Caco-2 (cell line): Measurements from ENCODE around the genes CSPG4 and TMEM266.

- PRO-cap, result no peak
- RRBS, result no CpG with 5 or more reads among the region's 4 CpGs
Measured at GRCh38 chr15:75031927-75032637, 8.7 kb downstream of the PPCDC start.

GRCh38 chr15:75043505-75044483 is 20.4 kb downstream of the PPCDC start:
- PRO-cap, result no peak
- RRBS, result 97% methylated on average over 5 of the region's 25 CpGs

- PRO-cap, result no peak
- RRBS, result no CpG with 5 or more reads among the region's 3 CpGs
Measured at GRCh38 chr15:75067160-75067476, 43.7 kb downstream of the PPCDC start.

DNA sequence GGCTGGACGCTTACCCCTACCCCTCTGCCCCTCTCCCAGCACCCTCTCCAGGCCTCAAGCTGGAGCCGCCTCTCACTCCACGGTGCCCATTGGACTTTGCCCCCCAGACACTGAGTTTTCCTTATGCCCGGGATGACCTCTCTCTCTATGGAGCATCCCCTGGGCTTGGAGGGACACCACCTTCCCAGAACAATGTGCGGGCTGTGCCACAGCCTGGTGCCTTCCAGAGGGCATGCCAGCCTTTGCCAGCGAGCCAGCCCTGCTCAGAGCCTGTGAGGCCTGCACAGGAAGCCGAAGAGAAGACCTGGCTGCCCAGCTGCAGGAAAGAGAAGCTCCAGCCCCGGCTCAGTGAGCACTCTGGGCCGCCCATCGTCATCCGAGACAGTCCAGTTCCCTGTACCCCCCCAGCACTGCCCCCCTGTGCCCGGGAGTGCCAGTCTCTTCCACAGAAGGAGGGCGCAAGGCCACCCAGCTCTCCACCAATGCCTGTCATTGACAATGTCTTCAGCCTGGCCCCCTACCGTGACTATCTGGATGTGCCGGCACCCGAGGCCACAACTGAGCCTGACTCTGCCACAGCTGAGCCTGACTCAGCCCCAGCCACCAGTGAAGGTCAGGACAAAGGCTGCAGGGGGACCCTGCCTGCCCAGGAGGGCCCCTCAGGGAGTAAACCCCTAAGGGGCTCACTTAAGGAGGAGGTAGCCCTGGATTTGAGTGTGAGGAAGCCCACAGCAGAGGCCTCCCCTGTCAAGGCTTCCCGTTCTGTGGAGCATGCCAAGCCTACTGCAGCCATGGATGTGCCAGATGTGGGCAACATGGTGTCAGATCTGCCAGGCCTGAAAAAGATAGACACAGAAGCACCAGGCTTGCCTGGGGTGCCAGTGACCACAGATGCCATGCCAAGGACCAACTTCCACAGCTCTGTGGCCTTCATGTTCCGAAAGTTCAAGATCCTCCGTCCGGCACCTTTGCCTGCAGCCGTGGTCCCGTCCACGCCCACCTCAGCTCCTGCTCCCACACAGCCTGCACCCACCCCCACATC is 5.7 kb downstream of the C15orf39 start:
- PRO-cap, result no peak
- RRBS, result 96% methylated on average over 8 of the region's 23 CpGs

GRCh38 chr15:75353994-75354834 is 7.4 kb downstream of the NEIL1 start:
- PRO-cap, result no peak
- RRBS, result no CpG with 5 or more reads among the region's 13 CpGs

GRCh38 chr15:75384004-75384531 is 15.7 kb upstream of the MAN2C1 start:
- PRO-cap, result no peak
- RRBS, result no CpG with 5 or more reads among the region's 7 CpGs

DNA sequence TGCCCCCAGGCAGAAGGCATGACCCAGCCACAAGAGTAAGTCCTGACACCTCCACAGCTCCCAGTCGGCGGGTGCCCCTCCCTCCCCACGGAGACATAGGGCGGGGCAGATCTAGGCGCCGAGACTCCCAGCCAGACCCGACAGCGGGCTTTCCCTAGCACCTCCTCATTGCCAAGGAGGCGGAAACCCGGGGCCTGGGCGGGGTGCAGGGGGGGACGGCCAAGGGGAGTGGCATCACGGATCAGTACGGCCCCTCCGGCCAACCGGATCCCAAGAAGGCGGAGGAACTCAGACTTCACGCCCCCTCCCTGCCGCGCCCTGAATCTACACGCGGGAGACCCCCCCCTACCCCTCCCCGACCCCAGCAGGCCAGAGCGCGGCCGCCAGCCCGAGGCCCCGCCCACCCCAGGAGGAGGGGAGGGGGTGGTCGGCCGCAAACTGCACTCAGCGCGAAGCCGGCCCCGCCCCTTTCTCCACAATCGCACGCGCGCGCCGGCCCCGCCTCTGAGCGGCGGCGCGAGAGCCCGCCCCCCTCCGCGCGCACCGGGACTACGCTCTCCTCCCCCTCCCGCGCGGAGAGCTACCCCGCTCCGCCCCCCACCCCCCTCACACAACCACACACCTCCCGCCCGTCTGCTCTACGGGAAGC is 690 bp downstream of the SIN3A start:
- PRO-cap, result bidirectional peak, plus-strand start at position 509 of the sequence, minus-strand start at position 170 of the sequence
- RRBS, result 3% methylated on average over 17 of the region's 59 CpGs

DNA sequence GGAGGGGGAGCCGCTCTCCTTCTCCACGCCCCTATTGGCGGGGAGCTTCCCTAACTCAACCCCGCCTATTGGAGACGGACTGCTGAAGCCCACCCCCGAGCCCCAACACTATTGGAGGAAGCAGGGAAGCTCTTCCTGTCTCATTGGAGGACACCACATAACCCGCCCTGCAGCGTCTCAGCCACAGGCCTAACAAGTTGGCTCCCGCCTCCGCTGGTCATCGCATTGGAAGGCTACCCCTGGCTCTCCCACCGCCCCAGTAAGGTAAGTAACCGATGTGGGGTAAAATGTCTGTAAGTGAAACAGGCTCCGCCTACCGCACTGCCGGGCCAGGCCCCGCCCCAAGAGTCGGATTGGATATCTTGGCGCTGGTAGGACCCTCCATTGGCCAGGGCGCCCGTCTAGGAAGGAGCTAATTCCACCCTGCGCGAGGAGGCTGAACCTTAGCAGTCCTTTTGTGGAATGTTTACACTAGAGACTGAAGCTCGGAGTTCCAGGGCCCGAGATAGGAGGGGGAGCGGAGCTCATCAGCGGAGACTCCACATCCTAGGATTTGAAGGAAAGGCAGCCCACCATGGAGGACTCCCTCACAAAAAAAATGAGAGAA is 459 bp upstream of the SIN3A start:
- PRO-cap, result bidirectional peak, plus-strand start at position 186 of the sequence, minus-strand start outside the sequence; bidirectional peak, plus-strand start at position 449 of the sequence, minus-strand start at position 261 of the sequence
- RRBS, result no CpG with 5 or more reads among the region's 27 CpGs

DNA sequence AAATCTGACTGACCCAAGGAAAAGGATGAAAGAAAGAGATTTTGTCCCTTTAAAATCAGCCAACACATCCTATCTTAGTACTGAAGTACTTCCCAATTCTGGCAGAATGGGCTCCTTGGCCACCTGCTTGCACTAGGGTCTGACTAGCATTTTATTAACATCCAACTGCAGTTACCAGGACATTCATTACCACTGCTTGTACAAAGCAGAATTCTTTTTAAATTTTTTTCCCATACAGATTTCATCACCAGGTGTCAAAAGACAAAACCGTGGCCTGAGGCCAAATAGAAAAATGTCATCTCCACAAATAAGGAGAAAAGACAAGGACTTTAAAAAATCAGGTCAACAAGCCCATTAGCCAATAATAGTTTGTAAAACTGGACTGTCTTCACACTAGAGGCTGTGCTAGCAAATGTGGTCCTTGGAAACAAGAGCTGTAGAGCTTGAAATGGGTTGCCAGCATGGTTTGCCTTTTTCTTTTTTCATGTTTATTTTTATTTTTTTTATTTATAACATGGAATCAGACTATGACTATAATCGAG is 1.8 kb downstream of the PTPN9 start:
- PRO-cap, result no peak
- RRBS, result no CpG with 5 or more reads among the region's 2 CpGs

GRCh38 chr15:75682331-75683034 is 30.2 kb downstream of the CSPG4 start:
- PRO-cap, result no peak
- RRBS, result 89% methylated on average over 6 of the region's 37 CpGs

DNA sequence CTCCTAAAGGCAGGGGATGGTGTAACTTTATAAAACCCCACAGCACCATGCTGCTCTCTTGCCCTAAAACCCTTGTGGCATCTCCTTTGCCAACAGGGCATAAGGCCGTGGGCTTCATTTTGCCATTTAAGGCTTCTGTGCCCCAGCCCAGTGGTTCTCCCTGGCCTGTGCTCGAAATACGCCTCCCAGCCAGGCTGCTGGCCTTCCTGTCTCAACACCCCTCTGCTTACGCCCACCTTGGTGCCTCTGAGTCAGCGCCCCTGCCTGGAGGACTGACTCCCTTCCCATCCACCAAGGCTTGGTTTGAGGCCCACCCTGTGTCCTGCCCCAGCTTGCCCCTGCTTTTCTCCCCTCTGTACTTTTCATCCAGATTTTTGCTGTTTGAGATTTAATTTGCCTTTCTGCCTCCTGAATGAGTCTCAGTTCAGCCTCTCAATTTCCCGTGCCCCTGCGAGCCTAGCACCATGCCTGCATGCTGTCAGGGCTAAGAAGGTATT is 1.7 kb downstream of the CSPG4 start:
- PRO-cap, result no peak
- RRBS, result no CpG with 5 or more reads among the region's 7 CpGs

GRCh38 chr15:75712658-75713162 is at the start of gene CSPG4:
Gene CSPG4, minus strand, starts transcription at chr15:75712848.
- PRO-cap, result no peak
- RRBS, result 14% methylated on average over 11 of the region's 32 CpGs

- PRO-cap, result bidirectional peak, plus-strand start at chr15:75738833, minus-strand start at chr15:75738594; bidirectional peak, plus-strand start at chr15:75739074, minus-strand start at chr15:75738957; unidirectional peak, minus-strand start at chr15:75739245
- RRBS, result 4% methylated on average over 16 of the region's 78 CpGs
Measured at GRCh38 chr15:75738414-75739504, 14.9 kb downstream of the ODF3L1 start.

- PRO-cap, result bidirectional peak, plus-strand start at chr15:75776375, minus-strand start at chr15:75776128
- RRBS, result no CpG with 5 or more reads among the region's 3 CpGs
Measured at GRCh38 chr15:75776011-75776428, 52.2 kb downstream of the ODF3L1 start.

DNA sequence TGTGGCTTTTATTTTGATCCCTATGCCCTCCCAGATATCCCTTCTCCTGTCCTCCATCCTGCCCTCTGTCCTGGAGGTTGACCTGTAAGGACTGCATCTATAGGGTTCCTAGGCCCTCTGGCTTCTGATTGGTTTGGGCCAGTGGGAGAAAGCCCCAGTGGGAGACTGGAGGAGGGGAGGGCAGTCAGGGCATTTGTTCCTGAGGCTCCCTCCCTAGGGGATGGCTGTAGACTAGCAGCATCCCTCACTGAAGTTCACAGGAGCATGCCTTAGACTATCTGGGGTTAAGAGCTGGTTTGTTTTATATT is 19.0 kb upstream of the UBE2Q2 start:
- PRO-cap, result unidirectional peak, minus-strand start at position 67 of the sequence; unidirectional peak, minus-strand start at position 119 of the sequence

DNA sequence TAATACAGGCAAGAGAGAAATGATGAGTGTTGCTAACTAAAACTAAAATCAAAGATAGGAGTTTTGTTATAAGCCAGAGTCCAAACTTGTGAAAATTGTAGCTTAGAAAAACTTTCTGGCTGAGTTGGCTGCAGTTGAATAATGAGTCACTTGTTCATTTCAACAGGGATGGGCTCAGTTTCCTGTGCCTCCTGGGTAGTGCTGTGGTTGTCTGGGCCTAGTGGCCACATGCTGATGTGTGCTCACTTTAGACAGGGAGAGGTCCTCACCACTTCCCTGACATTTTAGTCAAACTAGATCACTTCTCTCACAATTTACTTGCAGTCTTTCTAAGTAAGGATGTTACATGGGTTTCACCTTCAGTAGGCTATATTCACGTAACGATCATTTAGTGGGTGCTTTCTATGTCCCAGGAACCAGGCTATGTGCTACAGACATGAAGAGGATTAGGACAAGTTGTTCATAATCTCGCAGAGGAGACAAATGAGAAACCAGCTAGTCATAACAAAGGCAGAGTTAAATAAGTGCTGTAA is 6.2 kb upstream of the UBE2Q2 start:
- PRO-cap, result no peak
- RRBS, result no CpG with 5 or more reads among the region's 3 CpGs

- PRO-cap, result no peak
- RRBS, result no CpG with 5 or more reads among the region's 1 CpG
Measured at GRCh38 chr15:75873314-75873722, 30.1 kb downstream of the UBE2Q2 start.

DNA sequence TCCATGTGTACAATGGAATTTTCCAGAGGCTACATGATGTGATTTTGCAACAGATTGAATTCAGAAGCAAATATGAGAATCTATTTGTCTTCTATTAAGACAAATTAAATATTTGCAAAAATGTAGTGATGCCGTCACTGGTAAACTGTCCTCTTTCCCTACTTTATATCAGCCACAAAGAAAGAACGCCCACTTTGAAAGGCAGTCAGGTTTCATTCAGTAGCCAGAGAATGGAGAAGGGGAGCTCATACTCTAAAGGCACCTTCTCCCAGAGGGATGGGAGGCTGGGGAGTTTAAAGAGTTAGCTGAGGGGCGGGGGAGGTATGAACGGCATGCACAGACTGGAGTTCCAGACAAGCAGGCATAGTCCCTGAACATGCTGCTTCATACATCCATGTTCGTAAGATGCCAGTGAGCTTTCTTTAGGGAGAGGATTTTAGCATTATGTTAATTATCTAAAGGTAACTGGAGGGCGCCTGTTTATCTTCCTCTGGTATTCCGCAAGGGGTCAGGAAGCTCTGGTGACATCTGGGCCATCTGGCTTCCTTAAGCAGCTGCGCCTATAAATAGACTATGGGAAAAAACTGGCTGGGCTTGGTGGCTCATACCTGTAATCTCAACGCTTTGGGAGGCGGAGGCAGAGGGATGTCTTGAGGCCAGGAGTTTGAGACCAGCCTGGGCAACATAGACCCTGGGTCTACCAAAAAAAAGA is 1.7 kb upstream of the FBXO22 start:
- PRO-cap, result no peak
- RRBS, result no CpG with 5 or more reads among the region's 10 CpGs

DNA sequence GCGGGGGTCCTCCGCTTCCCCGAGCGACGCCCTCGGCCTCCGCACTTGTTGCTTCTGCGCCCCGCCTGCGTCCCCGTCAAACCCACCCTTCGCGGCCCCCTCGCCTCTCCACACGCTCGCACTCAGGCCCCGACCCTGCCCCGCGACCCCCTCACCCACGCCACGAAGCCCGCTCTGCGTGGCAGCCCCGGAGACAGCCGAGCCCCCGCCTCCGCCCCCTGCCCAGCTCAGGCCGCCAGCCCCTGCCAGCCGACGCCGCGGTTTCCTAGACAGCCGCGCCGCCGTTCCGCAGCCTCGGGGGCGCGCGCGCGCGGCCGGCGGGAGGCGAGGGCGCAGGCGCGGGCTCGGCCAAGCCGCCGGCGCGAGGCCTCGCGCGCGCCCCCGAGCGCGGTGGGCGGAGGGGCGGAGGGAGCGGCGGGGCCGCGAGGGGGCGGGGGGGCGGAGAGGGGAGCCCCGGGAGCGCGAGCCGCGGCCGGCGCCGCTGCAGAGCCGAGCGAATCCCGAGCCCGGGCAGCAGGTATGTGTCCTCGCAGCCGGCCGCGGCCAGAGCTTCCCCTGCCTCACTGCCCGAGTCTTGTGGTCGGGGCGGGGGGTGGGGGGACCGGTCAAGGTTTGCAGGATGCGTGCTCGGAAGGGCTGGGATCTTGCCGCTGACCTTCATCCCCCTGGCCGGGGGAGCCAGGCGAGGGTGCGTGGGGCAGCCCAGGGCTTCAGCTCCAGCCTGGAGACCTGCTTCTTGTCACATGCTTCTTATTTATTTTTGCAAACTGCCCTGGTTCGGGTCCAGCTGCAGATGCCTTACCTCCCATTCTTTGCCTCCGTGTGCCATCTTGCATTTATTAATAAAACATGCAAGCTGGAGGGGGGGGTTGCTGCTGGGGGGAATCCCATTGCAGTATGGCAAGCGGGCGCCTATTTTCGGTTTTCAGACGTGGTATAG is at the start of gene TMEM266:
Gene TMEM266 (plus strand): TSS at position 486 of the 940 bp plus-strand sequence.
- PRO-cap, result no peak
- RRBS, result 2% methylated on average over 38 of the region's 102 CpGs

DNA sequence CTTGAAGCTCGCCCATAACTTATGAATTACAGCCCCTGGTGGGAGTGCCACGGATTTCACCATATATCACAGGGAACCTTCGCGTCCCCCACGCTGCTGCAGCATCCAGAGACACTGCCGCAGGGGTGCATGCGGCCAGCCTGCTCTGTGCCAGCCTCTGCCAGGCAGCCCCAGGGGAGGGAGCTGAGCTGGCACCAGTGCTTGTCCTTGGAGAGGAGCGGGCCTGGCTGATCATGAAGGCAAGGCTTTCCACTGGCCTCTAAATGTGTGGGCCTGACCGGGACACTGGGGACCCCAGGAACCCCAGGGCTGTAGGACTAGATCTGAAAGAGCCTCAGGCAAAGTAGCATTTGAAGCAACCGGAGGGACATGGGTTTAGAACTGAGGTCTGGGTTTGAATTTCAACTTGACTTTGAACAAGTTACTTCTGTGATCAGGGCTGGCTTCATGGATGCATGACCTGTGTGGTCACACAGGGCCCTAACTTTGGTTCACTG is 114.3 kb downstream of the ETFA start:
- PRO-cap, result no peak
- RRBS, result 89% methylated on average over 2 of the region's 10 CpGs